ENCODE measurements around a stretch of chr1.

GRCh38 chr1:11786626-11787601, 18.9 kb downstream of the MTHFR start:
- PRO-cap, 2 experiments, result no peak in any of the 2 experiments

- PRO-cap, 2 experiments, result no peak in any of the 2 experiments
These were observed 2.8 kb downstream of the MTHFR start for GRCh38 chr1:11802955-11803384.

DNA sequence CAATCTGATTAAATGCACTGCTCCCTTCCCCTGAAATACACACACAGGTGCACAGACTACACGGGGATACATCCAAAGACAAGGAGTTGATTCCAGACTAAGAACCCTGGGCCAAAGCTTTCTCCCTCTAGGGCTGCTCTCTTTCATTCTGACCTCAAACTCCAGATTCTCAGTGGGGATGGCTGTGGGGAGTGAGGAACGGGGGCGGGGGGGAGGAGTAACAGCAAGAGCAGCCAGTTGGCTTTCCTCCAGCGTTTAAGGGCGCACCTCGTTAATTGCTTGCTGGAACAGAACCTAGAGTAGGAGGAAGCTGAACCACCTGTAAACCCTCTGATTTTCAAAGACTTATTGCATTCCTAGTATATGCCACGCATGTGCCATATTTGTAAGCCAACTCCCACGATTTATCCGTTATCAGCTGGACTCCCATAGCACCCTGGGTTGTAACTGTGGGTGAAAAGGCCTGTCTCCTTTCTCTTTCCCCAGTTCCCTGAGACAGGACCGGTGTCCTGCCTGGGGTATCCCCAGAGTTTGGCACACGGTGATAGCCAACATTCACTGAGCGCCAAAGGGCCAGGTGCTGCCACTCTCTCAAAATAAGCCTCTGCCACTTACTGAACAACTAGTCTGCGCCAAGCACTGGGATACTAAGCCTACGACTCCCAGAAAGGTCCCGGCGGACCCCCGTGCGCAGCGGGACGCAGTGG, 879 bp downstream of the MTHFR start:
- PRO-cap, 2 experiments, result peak in 2 of 2 experiments; most common plus-strand start position 271 of the sequence (in 1); most common minus-strand start position 153 of the sequence (in 1)

DNA sequence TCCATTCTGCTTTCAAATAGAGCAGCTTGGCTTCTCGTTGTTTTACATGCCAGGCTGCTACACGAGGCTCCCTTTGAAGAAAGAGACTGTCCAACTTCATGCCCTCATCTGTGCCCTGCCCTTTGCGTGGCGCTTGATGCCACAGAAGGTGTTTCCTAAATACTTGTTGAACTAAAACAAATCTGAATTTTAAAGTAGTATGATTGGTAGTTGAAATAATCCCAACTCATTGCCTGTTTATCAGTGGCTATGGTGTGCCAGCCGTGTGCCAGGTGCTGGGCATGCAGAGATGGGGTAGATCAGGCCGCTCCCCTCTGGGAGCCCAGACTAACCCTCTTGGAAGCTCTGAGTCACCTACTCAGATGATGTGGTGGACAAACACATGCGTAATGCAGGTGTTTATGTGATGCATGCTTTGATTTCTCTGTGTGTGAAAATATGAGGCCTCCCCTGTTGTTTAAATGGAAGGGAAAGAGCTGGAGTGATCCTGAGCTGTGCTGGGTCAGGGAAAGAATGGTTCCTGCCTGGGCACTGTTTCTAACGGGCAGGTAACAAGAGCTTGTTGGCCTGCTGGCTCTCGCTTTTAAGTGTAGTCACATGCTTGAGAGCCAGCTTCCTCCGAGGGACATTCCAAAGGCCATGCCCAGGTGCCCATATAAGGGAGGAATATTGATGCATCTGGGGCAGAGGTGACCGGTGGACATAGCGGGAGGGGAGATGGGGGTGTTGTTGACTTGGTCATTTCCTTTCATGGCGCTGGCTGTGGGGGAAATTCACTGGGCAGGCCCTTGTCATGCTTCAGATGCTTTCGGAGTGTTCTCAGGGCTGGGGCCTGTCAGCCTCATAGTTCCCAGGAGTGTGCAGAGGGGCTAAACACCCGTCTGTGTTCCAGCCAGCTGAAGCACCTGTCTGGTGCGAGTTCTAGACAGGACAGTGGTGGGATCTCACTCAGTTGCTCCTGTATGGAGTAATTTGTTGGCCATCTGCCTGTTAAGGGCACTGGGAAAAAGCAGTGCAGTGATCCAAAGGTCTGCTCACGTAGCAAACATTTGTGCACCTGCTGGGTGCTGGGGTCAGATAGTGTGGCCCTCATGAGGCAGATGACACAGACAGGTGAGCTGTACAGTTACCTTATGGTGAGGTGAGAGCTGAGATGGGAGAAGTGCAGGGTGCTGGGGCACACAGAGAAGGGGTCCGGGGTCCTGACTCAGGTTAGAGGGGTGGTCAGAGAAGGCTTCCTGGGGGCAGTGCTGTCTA, 10.3 kb downstream of the MFN2 start:
- PRO-cap, 2 experiments, result peak in 2 of 2 experiments; most common plus-strand start position 1,099 of the sequence (in 2); most common minus-strand start position 935 of the sequence (in 2)

DNA sequence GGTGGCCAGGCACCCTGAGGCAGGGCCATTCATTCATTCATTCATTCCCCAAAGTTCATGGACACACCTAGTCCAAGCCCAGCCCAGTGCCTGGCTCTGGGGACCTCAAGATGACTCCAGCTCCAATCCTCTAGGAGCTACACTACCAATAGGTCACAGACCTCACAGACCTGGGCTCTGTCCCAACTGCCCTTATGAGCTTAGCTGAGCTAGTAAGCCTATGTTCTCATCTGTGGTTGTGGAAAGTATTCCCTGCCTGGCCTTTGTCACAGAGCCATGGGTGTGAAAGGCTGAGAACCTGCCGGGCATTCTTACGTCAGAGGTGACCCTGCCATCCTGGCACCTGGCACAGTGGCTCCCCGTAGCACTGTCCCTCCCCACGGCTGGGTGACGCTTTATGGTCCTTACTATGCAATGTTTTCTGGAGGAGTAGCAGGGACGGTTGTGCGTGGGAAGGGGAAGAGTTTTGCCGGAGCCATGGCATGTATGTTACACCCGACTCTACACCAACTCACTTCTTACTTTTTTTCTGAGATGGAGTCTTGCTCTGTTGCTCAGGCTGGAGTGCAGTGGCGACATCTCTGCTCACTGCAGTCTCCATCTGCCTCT, 3.5 kb downstream of the TNFRSF1B start:
- PRO-cap, 2 experiments, result peak in 2 of 2 experiments; most common plus-strand start position 414 of the sequence (in 2); most common minus-strand start position 115 of the sequence (in 1)

GRCh38 chr1:12201449-12201946, 28.3 kb upstream of the VPS13D start:
- PRO-cap, 2 experiments, result no peak in any of the 2 experiments

DNA sequence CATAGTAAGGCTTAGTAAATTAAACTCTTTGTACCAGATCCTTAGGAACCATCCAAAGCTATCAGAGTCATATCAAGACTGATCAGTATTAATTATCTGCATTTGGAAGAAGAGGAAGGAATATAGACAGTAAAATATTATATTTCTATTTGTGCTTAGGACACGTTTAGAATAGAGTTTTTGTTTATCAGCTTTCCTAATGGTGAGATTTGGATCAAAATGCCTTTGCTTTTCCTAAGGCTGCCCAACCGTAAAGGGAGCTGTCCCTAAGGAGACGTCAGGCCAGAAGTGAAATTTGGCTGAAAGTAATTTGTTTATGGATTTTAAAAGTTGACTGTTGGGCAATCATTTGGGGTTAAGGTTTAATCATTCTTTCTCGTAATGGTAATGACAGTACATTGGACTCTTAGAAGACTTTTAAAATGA, 160.5 kb downstream of the DHRS3 start:
- PRO-cap, 2 experiments, result no peak in any of the 2 experiments

- PRO-cap, 2 experiments, result no peak in any of the 2 experiments
These were observed 145.2 kb downstream of the DHRS3 start for GRCh38 chr1:12472765-12473201.

GRCh38 chr1:12512155-12512500, 105.9 kb downstream of the DHRS3 start:
- PRO-cap, 2 experiments, result no peak in any of the 2 experiments

- PRO-cap, 2 experiments, result no peak in any of the 2 experiments
These were observed 68.3 kb downstream of the DHRS3 start for GRCh38 chr1:12549440-12550382.

DNA sequence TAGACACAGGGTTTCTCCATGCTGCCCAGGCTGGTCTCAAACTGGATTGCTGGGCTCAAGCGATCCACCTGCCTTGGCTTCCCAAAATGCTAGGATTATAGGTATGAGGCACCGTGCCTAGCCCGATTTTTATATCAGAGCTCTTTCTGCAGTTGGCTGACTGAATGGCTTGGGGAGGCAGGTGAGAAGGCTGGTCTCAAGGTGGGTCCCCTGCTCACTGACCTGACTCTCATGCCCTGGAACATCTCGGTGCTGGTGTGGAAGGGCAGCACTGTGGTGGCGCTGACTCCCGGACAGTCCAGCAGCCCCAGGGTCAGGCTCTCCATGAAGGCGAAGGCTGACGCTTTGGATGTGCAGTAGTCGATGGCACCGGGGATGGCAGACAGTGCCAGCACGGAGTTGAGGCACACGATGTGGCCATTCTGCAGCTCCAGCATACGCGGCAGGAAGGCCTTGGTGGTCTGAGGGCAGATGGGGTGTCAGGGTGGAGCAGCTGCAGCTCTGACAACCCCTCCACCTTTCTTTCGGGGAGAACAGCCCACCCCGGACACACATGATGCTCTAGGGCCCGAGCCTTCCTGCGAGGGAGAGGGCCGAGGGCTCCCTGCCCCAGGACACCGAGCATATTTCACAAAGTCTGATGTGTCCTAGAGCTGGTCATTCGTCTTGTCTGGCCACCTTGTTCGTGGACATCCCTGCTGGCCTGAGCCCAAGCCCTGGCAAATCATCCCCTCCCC, 39.3 kb downstream of the DHRS3 start:
- PRO-cap, 2 experiments, result no peak in any of the 2 experiments

DNA sequence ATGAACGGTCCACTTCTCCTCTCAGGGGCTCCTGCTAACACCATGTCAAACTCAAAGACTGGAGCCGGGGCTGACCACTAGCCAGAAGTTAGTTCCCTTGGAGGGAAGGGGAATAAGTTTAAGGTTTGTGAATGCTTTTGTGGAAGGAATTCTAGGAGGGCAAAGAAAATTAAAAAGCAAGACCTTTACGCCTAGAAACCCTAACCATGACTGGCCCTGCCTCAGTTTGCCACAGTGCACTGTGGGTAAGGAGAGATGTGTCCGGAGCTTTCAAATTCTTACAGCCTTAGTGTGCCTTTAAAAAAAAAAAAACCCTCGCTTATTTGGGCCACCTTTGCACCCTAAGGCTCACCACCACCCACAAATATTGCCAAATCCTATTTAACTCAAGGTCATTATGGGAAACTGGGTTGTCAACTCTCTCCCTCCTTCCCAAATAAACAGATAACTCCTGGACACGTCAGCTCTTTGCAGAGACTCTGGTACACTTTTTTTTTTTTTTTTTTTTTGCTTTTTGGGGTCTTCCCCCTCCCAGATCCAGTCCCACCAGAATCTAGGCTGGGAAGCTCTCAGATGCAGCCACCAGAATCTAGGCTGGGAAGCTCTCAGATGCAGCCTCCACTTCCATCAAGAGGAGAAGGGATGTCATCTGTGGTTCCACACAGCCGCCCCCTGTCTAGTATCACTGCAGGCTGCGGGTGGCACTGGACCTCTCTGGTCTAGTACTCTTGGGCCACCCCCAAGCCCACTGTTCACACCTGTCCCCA, 3.6 kb downstream of the DHRS3 start:
- PRO-cap, 2 experiments, result peak in 2 of 2 experiments; most common plus-strand start position 443 of the sequence (in 2); most common minus-strand start position 241 of the sequence (in 1)

DNA sequence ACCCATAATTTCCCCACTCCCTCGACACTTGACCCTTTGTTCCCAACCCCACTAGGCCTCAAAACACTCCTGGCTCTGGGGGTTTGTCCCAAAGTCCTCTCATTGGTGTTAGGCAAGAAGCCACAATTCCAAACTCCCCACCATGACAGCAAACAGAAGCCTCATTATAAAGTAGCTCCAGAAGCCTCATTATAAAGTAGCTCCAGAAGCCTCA, 3.1 kb downstream of the DHRS3 start:
- PRO-cap, 2 experiments, result no peak in any of the 2 experiments

DNA sequence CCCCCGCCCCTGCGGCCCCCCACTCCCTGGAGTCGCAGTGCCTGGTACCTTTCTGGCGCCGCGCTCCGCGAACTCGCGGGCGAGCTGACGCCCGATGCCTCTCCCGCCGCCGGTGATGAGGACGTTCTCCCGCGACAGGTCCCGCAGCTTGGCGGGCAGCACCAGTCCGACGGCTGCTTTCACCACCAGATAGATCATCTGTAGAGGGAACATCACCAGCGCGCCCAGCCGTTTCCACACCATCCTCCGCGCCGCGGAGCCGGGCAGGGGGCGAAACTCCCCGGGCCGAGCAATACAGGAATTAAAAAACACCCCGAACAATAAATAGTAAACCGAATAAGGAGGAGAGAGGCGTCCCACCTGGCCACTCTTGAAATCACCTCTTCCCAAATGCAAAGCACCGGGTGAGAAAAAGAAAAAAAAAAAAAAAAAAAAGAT, 885 bp downstream of the DHRS3 start:
- PRO-cap, 2 experiments, result peak in 1 of 2 experiments; most common plus-strand start position 188 of the sequence (in 1); most common minus-strand start position 200 of the sequence (in 1)

DNA sequence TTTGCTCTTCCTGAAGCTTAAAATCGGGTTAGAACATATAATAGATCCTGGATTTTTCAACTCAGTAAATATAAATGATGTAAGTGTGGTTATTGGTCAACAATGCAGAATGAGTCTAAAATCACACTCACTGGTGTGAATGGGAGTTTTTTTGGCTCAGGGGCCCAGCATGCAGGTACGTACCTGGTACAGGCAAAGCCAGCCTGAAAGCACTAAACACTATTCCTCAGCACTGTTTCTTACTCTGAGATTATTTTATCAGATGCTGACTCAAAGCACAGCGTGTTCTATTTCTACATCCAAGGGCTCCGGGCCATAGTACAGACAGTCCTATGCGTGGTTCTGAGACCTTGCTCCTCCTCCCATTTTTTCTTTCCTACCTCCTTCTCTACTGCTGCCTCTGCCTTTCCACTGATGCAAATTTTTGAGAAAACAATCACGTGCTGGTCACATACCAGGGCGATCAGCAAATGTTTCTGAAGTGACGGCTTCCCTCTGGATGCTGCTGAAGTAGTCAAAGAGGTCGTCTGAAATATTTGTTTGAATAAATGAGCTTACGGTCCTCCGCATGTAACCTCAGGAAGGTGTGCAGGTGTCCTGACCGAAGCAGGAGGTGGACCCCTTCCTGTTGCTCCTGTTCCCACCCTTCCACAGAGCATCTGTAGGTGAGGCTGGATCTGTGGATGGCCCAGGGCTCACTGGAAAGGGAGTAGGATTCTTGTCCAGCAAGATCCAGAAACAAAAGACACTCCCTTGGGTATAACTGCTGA, 36.3 kb downstream of the PDPN start:
- PRO-cap, 2 experiments, result no peak in any of the 2 experiments

DNA sequence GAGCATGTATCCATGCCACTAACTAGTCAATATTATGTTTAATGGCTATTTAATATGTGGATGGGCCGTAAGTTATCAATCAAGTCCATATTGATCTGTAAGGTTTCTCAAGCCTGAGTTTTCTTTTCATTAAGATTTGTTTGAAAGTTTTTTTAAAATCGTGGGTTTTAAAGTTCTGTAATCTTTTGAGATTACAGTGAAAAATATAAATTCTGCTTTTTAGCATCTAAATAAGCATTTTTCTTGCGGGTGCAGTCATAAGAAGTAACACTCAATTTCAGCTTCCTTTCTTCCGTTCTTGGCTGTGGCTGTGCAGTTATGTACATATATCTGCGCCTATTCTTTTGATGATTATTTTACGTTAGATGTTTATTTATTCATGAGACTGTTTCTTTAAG, 2.3 kb downstream of the PRDM2 start:
- PRO-cap, 2 experiments, result no peak in any of the 2 experiments

DNA sequence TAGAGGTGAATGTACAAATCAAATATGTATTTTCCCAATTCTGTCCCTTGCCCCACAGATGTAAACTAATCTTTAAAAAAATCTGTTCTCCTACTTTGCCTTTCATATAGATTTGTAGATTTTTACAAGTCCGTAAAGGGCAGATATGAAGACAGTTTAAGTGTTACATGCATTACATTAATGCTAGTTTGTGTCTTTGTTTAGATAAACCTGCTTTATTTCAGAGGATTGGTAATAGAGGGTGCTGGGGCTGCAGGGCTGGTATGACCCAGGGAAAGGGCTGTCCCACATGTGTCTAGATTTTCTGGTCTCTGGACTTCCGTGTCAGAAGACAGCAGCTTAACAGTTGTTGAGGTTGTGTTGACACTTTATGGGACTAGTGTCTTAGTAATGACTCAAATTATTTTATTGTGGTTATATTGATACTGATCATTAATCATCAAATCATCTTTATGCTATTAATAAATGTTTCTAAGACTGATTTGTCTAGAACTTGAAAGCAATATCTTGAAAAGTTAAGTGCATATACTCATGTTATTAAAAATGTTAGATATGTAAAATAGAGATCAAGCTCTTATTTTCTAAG, 10.1 kb downstream of the PRDM2 start:
- PRO-cap, 2 experiments, result no peak in any of the 2 experiments

GRCh38 chr1:13761329-13761832, 61.4 kb downstream of the PRDM2 start:
- PRO-cap, 2 experiments, result no peak in any of the 2 experiments

DNA sequence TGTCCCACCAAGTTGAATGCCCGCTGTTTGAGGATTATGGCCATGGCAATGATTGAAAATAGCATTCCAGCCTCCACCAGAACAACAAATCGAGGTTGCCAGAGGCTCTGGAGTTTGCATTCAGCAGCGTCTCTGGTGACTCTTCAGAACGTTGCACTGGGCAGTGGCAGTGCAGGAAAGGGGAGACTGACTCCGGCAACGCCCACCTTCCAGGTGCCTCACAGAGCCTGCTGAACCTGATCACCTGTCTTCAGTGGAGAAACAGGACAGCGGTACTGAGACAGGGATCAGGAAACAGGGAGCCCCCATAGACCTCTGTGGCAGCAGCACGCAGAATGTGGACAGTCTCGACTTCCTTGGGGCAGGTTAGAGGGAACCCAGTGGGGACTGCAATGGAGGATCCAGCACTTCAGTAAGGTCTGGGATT, 128.4 kb downstream of the PRDM2 start:
- PRO-cap, 2 experiments, result no peak in any of the 2 experiments

- PRO-cap, 2 experiments, result no peak in any of the 2 experiments
These were observed 129.5 kb downstream of the PRDM2 start for GRCh38 chr1:13829407-13829910.

Measured in Metastatic Liver Carcinoma in the Adrenal Gland (tissue), 2 donors.